Airway epithelial cell (primary cell): Measurements from ENCODE around the genes ESR1 and IPCEF1.

GRCh38 chr6:150377048-150377556 is 8.3 kb downstream of the IYD start:
- RAMPAGE, long total RNA: no peak

DNA sequence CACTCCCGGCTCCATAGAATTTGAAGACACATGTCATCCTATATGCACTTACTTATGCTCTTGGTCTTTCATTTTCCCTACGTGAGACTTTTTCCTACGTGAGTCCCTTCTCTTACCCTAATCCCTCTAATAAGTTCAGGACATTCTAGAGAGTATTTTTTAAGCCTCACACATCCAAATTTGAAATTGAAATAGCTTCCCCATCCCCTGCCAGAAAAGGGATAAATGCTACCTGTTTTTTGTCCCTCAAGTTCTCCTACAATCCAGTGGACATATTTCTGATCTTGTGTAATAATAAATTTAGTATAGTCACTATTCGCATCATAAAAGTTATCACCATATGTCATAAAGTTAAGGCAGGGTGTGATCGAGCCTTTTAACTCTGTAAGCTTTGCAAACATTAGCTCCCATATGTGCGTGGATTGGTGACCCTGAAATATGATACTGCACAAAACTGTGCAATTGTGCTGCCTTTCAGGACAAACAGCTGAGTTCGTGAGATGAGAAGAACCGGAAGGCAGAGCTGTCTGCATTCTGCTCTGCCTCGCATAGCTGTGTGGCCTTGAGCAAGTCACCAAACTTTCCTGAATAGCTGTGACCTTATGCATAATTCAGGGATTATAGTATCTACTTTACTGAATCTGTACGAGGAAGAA is 3.4 kb upstream of the PLEKHG1 start:
- RAMPAGE, long total RNA: no peak

GRCh38 chr6:150756158-150756393 is 109.4 kb upstream of the MTHFD1L start:
- RAMPAGE, long total RNA: no peak

DNA sequence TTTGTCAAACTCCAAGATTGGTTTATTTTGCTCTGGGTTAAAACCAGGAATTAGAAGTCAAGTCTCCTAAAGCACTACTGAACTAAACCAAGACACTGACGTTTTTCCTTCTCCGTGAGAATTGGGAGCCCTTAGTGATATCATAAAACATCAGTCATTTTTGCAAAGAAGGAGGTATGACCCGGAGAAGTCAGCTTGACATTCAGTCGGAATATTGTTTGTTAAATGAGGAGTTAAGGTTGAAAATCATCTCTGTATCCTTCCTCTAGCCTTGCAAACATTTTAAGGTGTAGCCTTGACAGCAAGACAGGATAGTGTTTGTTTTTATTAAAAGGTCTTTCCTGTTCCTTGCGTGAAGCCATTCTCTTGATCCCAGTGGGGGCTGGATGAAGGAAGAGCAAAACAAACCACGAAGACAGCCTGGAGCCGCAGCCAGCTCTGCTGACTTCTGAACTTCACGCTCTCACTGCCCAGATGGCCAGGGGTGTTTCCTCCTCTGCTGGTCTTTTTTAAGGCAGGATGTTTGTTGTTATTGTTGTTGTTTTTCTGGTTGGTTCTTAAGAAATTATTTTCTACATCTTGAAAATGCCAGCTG is 156.3 kb downstream of the MTHFD1L start:
- RAMPAGE, long total RNA: no peak

DNA sequence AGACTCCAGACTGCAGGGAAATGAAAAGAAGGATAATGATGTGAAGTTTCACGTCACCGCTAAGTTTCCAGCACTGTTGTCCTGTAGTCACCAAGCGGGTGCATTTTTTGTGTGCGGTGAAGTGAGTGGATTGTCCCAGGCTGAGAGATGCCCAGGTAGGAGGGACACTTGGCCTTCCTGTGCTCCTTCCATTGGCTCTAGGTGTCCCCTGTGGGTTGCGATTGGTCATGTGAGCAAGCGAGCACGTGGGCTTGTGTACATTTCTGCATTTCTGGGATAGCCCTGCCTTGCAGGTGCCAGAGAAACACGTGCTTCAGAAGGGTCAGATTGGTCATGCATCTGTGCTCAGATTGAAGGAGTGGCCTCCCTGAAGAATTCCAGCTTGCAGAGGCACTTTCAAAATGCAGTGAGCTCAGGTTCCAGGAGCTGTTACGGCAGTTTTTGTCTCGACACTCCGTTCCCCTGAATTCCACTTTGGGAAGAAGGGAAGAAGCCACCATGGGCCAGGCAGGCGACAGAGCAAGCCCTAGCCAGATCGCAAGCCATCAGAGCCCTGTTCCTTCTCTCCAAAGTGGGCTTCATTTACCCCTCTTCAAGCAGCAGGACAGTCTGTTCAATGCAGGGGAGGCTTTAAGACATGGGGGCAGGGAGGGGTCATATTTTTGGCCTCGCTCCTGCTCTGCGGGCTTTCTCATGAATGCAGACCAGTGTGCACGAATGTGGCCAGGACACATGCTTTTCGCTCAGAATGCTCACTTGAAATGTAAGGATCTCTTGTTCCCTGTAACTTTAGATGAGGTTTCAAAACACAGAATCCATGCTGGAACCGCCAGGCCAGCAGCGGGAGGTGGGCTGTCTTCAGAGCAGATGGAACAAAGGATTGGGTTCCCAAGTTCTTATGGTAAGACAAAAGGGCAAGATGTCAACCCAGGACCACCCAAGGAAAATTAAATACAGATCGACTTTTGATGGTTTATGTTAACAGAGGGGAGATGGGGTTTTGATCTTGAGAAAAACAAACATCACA is 78.6 kb upstream of the AKAP12 start:
- RAMPAGE, long total RNA: no peak

- RAMPAGE, long total RNA: no peak
Measured at GRCh38 chr6:151352995-151353907, 38.1 kb downstream of the ZBTB2 start.

GRCh38 chr6:151366524-151366950 is 24.8 kb downstream of the ZBTB2 start:
- RAMPAGE, long total RNA: no peak

GRCh38 chr6:151445901-151446638 is 5.9 kb downstream of the RMND1 start:
- RAMPAGE, long total RNA: no peak

GRCh38 chr6:151490777-151491460 is 2.9 kb upstream of the CCDC170 start:
- RAMPAGE, long total RNA: no peak

DNA sequence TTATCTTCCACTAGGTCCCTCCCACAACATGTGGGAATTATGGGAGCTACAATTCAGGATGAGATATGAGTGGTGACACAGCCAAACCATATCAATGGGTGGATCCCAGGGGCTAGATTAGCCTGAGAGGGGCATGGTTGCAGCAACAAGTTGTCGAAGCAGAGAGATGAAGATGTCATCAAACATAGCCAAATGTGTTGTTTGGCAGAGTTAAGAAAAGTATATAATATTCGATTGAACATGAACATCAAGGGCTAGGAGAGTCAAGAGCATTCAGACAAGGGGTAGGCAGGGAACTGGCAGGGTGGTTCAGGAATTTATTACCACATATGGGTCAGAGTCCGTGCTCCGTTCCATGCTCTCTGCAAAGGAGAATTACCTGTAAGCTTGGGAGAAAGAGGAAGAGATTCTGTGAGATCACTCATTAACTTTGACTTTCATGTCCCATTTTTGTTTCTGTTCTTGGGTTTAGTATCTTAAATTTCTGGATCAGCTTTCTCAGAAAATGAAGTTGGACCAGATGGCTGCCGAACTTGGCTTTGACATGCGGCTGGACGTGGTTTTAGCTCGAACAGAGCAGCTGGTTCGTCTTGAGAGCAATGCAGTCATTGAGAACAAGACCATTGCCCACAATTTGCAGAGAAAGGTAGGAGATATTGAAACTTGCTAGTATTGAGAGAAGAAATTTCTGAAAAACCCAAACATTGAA is 99.0 kb downstream of the CCDC170 start:
- RAMPAGE, long total RNA: no peak

GRCh38 chr6:151616731-151617204 is 123.0 kb downstream of the CCDC170 start:
- RAMPAGE, long total RNA: no peak

- RAMPAGE, long total RNA: no peak
Measured at GRCh38 chr6:151641073-151641568, 147.3 kb downstream of the CCDC170 start.

DNA sequence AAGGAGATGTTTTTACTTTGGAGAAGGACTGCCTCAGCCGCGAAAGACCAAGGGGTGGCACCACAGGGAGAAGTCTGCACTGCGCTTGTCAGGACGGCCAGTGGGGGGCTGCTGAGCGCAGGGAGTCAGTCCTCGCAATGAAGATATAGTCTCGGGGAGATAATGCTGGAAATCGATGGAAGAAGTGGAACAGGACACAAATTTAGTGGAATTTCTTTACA is 43.2 kb upstream of the ESR1 start:
- RAMPAGE, long total RNA: no peak

GRCh38 chr6:151804219-151805269 is 2.9 kb upstream of the ESR1 start:
- RAMPAGE, long total RNA: no peak

GRCh38 chr6:151806696-151807762 is at the start of gene ESR1:
Gene ESR1, plus strand, starts transcription at chr6:151807682.
- RAMPAGE, long total RNA: no peak

- RAMPAGE, long total RNA: no peak
Measured at GRCh38 chr6:152166704-152167372, 359.4 kb downstream of the ESR1 start.

- RAMPAGE, long total RNA: no peak
Measured at GRCh38 chr6:152380103-152380792, 256.9 kb downstream of the SYNE1 start.

DNA sequence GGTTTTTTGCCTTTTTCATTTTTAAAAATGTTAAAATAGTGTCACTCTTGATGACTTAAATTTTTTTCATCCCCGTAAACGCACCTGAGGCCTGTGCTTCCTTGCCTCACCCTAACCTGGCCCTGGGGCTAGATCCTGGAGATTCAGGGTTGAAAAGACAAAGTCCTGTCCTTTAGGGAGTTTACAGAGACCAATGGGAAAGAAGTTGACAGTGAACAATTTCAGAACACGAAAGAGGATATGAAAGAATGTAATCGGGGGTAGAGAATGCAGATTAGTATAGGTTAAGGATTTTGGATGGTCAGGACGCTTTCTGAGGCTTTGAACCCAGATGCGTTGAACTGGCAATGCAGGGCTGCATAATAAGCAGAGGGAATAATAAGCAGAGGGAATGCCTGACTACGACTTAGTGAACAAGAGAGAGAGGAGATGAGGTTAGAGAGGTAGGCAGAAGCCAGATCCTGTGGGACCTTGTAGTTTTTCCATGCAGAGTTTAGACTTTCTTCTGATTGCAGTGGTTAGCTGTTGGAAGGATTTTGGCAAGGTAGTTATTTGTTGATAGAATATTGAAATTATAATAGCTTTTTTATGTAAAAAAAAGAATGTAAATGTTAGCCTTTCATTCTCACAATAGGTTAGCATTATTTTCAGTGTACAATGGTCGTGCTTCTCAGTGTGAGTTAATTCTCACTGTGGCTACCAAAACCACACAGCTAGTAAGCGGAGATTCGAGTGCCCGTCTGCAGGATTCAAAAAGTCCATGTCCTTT is 1.8 kb upstream of the FBXO5 start:
- RAMPAGE, long total RNA: no peak

GRCh38 chr6:154356495-154357356 is at the start of gene IPCEF1:
Gene IPCEF1, minus strand, starts transcription at chr6:154356803.
- RAMPAGE, long total RNA: no peak

GRCh38 chr6:154448540-154449308 is 61.8 kb downstream of the CNKSR3 start:
- RAMPAGE, long total RNA: no peak